ENCODE measurements around a stretch of chr10.

GRCh38 chr10:114046805-114047405 is 3.2 kb downstream of the ADRB1 start:
- PRO-cap, result bidirectional peak, plus-strand start at chr10:114047281, minus-strand start at chr10:114047165
- RAMPAGE, long total RNA, 2 experiments, result no peak in any of the 2 experiments

DNA sequence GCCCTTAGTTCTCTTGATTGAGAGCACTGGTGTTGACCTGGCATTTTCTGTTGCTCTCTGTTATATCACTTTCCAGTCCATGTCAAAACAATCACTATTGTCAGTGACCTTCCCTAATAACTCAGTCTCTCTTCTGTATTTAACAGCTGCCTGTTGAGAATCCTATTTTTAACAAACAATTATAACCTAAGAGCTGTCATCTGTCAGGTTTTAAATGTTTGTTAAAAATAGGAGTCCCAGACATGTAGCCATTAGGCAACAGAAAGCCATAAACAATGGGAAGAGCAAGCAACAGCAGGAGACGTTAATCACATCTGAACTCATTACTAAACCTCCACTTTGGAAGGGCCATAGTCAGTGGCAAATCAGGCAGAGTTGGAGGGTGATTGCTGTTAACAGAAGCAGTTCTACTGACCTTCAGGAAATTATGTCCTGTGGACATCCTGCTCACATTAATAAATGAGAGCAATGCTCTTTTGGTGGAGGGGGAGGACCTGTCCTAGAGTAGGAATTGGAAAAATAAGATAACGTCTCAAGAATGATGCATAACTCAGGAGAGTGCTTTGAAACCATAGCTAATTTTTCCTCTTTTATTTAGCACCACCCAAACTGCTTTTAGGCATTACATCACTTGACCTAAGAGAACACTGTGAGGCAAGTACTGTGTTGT is 21.0 kb downstream of the ADRB1 start:
- PRO-cap, result no peak
- RAMPAGE, long total RNA, 2 experiments, result no peak in any of the 2 experiments

GRCh38 chr10:114066465-114067233 is 23.0 kb downstream of the ADRB1 start:
- PRO-cap, result no peak
- RAMPAGE, long total RNA, 2 experiments, result no peak in any of the 2 experiments

DNA sequence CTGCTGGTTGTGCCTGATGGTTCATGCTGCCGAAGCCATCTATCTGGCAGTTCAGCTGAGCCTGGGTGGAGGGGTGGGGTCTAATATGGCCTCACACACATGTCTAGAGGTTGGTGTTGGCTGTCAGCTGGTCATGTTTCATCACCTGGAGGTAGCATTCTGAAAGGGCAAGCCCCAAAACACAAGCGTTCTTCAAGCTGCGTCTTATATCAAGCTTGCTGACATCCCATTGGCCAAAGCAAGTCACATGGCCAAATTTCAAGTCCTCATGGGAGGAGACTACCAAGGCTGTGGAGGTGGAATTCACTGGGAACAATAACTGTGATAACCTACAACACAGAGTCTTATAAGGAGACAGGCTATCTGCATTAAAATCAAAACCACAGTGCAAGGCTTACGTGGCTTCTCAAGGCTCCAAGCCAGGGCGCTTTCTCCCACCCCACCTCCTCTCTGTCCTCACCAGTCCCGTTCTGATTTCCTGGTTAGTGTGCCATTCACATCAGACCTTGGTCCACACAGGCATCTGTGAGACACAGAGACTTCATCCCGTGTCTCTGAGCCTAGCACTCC is 39.3 kb downstream of the ADRB1 start:
- PRO-cap, result no peak
- RAMPAGE, long total RNA, 2 experiments, result no peak in any of the 2 experiments

- PRO-cap, result no peak
- RAMPAGE, long total RNA, 2 experiments, result no peak in any of the 2 experiments
Observed at GRCh38 chr10:114138446-114139226, 35.4 kb downstream of the CCDC186 start.

DNA sequence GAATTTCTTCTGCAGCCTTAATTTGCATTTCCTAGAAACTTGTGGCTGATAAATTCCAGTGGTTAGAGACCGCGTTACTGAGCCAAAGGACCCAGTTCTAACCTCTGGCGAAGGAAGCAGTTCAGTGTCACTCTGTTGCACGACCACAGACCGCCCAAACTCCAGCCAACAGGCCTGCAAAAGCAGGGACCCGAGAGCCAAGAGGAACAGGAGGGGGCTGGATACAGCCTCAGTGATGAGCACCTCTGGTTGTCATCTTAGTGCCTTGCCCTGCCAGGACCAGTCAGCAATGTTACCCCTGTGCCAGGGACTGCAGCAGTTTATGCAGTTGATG is 70.0 kb downstream of the AFAP1L2 start:
- PRO-cap, result no peak
- RAMPAGE, long total RNA, 2 experiments, result no peak in any of the 2 experiments

GRCh38 chr10:114343797-114344472 is 60.4 kb downstream of the AFAP1L2 start:
- PRO-cap, result no peak
- RAMPAGE, long total RNA, 2 experiments, result no peak in any of the 2 experiments

DNA sequence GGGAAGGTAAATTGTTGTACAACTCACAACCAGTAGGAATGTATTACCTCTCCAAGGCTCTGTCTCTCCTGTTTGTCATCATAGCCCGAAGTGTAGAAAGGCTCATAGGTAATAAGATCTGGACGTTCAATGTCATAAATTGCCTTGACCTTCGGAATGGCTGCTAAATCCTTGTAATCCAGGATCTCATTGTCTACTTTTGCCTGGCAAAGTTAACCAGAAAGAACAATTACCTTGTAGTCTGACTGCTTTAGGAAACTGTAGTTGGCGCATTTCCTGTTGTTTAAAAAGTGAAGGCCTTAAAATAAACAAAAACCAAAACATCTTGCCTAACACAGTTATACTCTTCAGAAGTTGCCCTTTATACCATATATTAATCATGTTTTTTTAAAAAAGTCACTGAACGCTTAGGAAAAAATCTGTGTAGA is 68.6 kb upstream of the AFAP1L2 start:
- PRO-cap, result no peak
- RAMPAGE, long total RNA, 2 experiments, result no peak in any of the 2 experiments

DNA sequence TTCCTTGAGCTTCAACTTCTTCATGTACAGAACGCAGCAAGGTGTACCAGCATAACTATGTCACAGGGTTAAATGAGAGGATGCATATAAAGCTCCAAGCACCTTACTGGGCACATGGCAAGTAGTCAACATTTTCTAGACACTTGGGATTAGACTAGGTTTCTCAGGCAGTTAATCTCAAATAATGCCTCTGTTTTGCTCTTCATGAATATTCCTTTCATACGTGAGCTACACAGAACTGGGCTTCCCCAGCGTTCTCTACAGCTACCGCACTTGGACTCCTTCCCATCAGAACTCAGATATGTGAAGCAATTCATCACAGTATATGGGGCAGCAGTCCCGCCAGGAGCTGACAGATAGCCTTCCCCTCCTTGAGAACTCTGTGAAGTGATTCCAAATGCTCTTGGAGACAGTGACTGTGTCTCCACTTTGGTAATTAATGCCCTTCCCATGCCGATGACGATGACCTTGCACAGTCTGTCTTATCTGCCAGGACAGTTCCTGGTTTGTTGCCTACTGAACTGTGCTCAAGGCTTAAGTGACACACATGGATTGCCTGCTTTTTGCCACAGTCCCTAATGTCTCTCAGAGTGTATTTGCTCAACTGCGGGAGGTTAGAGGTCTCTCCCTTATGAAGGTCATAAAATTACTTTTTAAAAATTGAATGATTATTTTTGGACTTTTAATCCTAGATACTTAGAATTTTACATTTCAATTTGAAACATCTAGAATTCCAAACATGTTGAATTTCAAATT is 75.0 kb upstream of the AFAP1L2 start:
- PRO-cap, result bidirectional peak, plus-strand start at position 541 of the sequence, minus-strand start at position 389 of the sequence
- RAMPAGE, long total RNA, 2 experiments, result no peak in any of the 2 experiments

- PRO-cap, result unidirectional peak, minus-strand start at chr10:114485281
- RAMPAGE, long total RNA, 2 experiments, result no peak in any of the 2 experiments
Observed at GRCh38 chr10:114485034-114485558, 80.8 kb upstream of the AFAP1L2 start.

DNA sequence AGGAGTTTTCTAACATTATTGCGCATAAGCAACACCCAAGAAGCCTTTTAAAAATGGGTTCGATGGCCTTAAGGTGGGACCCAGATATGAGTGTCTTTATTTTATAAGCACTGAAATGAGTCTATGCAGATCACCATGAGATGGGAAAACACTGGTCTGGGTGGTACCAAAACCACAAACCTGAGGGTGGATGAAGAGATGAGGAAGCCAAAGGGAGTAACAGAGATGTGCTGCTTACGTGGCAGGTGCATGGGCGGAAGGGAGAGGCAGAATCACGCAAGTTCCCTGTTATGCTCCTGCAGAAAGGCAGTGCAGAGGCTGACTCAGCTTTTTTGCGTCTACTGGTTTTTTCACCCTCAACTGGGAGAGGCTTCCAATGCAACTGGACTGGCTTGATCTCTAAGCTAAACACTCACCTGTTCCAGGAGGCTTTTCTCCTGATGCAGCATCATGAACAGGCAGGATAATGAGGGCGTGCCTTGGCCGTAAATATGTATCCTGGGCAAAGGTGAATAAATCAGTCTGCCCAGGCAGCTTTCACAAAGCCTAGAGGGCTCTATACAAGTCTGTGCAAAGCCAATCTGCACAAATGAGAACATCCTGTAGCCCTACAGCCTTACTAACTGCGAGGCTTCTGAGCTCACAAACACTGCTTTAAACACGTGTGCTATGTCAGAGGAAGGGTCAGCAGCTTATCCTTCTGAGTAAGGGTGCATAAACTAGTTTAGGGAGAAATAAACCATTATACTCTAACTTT is 95.4 kb upstream of the AFAP1L2 start:
- PRO-cap, result no peak
- RAMPAGE, long total RNA, 2 experiments, result no peak in any of the 2 experiments

DNA sequence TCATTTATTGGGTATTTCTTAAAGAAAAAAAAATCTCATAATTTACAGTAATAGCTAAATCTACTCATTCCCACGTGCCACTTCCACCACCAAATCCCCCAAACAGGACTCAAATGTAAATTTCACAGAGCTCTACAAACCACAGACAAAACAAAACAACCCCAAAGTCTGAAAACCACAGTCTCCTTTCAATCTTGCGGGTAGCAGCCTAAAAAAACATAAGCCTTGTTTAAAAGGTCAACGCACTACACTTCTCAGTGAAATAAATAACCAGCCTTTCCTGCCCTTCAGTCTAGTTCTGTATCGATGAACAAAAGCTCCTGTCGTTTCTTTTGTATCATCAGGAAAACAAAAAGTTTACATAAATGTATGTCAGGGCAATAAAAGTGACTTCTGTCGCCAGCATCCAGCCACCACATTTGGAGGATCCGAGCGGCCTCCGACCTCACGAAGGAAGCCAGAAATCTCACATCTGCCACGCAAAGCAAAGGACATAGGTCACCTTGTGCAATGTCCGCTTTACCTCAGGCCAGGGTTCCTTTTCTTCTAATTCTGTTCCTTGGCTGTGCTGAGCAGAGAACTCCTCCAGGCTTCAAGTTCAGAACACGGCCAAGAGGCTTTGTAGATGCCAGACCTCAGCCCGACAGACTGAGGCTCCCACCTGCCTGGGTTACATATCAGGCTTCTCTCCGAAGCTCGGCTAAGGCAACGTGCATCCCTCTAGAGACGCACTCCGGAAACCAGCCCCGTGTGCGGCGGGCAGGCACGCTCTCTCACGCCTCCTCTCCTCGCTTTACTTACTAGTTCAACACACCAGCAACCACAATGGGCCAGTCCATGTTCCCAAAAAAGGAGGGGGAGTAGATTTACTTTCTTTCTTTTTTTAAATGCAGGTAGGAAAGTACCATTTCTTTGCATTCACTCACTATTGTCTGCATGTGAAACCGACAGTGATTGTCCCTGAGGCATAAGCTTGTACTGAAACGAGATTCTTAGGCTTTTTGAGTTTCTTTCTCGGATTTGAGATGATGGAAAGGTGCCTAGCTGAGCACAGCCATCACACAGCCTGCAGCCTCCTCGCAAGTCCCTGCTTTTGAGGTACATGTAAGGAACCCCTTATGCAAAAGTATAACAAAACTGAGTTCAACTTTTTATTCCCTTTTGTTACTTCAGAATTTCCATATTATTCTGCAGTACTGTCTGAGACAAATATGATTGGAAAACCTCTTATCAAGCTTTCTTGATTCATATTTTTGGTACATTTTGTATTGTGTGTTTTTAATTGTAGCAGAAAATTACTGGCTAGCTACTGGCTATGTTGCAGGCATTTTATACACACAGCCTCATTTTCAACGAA is 122.3 kb upstream of the AFAP1L2 start:
- PRO-cap, result bidirectional peak, plus-strand start at position 622 of the sequence, minus-strand start at position 446 of the sequence; unidirectional peak, minus-strand start at position 676 of the sequence; bidirectional peak, plus-strand start at position 1,053 of the sequence, minus-strand start at position 774 of the sequence
- RAMPAGE, long total RNA, 2 experiments, result start-site peak on the minus strand in 2 of 2 experiments, centred at position 733 of the sequence, 293 to 541 reads per replicate

GRCh38 chr10:114534853-114535488 is 123.1 kb downstream of the ABLIM1 start:
- PRO-cap, result no peak
- RAMPAGE, long total RNA, 2 experiments, result no peak in any of the 2 experiments

GRCh38 chr10:114540973-114541381 is 117.1 kb downstream of the ABLIM1 start:
- PRO-cap, result no peak
- RAMPAGE, long total RNA, 2 experiments, result no peak in any of the 2 experiments

DNA sequence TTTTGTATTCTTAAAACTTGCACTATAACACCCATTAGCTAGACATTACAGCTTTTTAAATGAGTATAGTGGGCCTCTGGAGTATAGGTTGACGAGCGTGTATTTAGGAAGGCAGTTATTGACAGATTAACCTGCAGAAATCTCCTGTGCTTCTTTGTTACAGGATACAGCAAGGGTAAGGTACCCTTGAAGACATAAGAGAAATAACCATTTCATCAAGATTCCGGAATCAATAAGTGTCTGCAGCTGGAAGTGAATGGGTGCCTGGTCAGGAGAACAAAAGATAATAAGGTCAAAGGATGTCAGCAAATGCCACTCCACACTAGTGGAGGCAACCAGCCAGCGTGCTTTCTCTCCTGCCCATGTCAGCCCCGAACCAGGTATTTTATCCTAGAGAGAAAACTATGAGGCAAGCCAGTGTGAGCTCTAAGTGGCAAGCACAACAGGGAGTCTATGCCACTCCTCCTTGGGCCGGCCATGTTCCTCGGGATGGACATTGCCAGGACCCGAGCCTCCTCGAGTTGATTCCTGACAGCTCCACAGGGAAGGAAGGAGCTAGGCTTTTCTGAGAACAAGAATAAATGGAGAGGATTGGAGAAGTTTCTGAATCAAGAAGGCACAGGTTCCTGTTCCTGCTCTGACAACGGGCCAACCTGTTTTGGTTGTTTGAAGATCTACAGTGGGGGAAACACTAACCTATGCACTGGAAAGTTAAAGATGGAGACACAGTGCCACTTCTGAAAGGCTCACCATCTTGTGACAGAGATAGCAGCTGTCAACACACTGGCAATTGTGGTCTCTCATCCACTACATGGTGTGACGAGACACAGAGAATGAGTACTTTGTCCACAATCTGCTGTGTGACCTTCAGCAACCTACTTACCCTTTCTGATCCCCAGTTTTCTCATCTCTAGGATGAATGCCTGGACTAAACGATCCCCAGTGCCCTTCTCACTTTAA is 29.0 kb downstream of the ABLIM1 start:
- PRO-cap, result no peak
- RAMPAGE, long total RNA, 2 experiments, result no peak in any of the 2 experiments

DNA sequence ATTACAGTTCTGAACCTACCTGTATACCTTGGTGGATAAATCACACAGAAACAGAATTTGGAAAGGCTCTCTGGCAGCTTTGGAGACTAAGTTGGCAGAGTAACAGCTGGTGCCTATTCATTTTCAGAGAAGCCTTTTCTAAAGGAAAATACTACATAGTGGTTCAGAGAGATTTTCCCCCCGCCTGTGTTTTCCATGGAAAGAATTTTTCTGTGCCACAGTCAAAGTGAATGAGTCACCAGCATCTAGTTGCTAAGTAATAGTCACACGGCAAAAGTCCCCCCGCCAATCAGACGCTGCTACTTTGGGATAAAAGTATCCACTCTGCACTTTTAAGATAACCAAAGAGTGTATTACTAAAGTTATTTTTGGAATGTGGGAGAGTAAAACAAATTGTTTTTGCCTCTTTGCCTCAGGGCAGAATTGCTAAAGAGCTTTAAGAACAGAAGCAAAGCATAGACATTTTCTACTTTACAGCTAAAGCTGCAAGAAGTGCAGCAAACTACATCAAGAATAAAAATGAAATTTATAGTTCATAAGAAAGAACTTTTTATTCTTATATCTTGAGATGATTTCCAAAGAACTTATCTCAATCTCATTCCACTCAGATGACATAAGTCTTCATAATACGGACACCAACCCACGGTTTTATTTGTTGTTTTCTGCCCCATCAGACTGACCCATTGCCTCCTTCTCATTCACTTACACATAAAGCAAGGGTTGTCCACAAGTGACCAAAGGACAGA is 23.4 kb downstream of the ABLIM1 start:
- PRO-cap, result bidirectional peak, plus-strand start at position 359 of the sequence, minus-strand start at position 212 of the sequence
- RAMPAGE, long total RNA, 2 experiments, result no peak in any of the 2 experiments

DNA sequence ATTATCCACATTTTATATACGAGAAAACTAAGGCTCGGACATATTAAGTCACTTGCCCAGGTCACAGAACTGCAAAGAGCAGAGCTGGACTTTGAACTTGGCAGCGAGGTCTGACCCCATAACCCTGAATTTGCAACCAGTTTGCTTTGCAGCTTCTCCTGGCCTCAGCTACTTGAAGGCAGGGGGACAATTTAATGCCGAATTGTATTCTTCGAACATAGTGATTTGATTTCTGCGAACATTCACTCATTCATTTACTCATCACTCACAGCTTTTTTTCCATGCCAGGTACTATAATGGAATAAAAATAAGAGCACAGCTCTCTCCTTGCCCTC is 7.2 kb downstream of the ABLIM1 start:
- PRO-cap, result no peak
- RAMPAGE, long total RNA, 2 experiments, result no peak in any of the 2 experiments

DNA sequence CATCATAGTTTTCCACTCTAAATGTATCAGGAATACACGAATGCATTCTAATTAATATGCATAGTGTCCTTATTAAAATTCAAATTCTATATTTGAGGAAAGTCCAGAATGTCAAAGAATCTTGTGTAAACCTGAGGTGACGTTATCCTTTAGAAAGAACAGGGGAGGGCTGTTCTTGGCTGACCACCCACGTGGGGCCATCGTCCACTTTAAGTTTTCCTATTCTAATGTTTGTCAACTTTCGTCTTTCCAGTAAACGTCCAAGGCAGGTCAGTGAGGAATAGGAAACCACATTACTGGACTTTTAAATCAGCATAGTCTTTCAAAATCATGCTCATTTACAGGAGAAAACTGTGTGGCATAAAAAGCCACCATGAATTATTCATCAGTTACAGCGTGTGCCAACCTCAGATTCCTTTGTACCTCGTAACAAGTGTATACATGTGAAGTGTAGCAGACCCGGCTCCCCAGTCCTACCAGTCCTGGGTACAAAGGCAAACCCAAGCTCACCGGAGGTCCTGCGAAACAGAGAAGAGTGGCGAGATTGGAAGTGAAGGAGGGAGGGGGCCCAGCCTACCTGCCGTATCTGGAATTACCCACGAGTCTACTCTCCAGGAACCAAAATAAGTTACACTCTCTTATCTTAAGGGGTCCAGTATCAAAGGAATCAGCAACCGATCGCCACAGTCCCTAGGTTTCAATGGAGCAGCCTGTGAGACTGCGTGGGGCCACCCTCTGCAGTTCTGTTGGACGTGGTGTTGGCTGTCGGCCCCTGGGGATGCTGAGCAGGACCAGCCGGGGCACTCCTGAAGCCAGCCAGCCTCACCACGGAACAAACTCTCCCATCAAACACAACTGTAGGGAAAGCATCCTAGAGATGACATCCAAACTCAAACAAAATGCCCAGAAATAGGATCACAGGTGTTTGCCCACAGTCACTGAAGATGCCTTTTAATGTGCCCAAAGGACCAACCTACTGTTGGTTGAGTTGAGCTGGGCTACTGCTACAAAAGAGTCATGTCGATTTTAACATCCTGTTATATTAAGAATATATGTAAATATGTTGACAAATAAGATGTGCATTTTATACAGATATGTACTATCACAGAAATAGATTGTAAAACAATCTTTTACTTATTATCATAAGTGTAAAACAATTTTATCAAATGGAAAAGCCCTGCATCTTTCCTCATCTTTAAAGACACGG is 25.4 kb upstream of the ABLIM1 start:
- PRO-cap, result unidirectional peak, plus-strand start at position 252 of the sequence; bidirectional peak, plus-strand start at position 470 of the sequence, minus-strand start at position 436 of the sequence; unidirectional peak, minus-strand start at position 702 of the sequence; unidirectional peak, minus-strand start at position 754 of the sequence
- RAMPAGE, long total RNA, 2 experiments, result no peak in any of the 2 experiments

DNA sequence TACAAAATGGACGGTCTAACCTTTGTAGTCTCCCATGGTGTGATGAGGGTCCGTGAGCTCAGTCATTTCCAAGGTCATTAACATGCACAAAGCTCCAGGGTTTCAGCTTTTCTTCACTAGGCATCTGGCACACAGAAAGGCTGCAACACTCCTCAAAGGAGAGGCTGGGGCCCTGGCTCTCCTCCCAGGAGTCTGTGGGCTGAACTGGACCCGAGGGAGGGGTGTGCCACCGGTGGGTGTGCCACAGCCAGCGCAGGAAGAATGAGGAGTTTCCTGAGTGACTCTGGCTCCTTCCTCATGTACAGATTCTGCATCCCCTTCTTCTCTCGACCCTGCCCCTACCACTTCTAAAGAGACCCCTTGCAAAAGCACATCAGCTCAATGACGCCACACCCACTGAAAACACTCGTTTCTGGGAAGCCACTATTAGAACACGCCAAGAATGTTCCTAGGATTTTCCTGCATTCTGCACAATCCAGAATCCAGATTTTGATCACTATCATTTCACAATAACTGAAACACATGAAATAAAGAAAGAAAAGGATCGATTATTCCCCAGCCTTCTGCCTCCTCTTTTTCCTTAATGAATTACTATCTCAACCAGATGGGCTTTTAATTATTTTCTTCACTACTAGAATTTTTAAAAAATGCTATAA is 26.3 kb upstream of the ABLIM1 start:
- PRO-cap, result bidirectional peak, plus-strand start at position 278 of the sequence, minus-strand start at position 206 of the sequence; bidirectional peak, plus-strand start at position 400 of the sequence, minus-strand start at position 349 of the sequence
- RAMPAGE, long total RNA, 2 experiments, result start-site peak on the minus strand in 2 of 2 experiments, centred at positions 146 to 325 of the sequence, 28 to 349 reads per replicate

DNA sequence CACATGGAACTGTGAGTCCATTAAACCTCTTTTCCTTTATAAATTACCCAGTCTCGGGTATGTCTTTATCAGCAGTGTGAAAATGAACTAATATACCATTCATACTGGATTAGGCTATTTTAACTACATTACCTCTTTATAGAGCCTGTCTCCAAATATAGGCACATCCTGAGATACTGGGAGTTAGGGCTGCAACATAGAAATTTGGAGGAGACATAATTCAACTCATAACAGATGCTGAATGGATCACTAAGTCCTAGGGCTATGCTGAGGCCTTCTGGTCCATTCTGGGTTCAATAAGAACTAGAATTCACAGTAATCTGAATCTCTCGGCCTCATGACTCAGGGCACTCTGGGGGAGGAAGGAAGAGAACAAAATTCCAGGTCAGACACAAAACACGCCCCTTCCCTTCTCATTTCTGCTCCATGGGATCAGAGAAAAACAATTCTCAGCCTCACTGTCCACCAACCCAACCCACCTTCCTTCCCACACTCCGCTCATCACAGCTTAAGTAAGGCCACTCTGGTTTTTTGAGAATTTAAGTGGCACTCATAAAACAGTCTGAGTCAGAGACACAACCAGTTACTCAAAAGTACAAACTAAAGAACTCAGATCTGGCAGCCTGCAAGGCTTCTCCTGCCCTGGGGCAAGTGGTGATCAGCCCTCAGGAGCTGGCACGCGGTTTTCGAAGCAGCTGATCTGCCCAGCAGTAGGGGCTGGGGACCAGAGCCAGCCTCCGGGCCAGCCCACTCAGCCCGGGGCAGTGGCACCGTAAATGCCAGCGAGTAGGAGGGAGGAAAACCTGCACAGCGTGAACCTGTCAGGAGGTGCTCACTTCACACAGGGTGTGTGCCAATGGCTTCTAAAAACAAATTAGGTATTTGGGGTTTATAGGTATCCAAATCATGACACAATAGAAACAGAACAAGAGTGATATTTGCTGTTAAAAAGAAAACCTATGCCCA is 38.9 kb upstream of the ABLIM1 start:
- PRO-cap, result unidirectional peak, plus-strand start at position 445 of the sequence
- RAMPAGE, long total RNA, 2 experiments, result no peak in any of the 2 experiments